T47D (cell line): ENCODE measurements around a stretch of chr11.

GRCh38 chr11:70399205-70400302, 1.2 kb downstream of the CTTN start:
- RRBS: 6% methylated on average over 3 of the region's 46 CpGs

- RRBS: no CpG with 5 or more reads among the region's 12 CpGs
Measured at GRCh38 chr11:70409489-70410039, 11.2 kb downstream of the CTTN start.

DNA sequence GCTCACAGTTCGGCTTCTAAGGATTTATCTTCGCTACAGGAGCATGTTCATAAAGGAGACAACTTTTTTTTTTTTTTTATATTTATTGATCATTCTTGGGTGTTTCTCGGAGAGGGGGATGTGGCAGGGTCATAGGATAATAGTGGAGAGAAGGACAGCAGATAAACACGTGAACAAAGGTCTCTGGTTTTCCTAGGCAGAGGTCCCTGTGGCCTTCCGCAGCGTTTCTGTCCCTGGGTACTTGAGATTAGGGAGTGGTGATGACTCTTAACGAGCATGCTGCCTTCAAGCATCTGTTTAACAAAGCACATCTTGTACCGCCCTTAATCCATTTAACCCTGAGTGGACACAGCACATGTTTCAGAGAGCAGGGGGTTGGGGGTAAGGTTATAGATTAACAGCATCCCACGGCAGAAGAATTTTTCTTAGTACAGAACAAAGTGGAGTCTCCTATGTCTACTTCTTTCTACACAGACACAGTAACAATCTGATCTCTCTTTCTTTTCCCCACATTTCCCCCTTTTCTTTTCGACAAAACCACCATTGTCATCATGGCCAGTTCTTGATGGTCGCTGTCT, 58.0 kb downstream of the CTTN start:
- RRBS: no CpG with 5 or more reads among the region's 11 CpGs

DNA sequence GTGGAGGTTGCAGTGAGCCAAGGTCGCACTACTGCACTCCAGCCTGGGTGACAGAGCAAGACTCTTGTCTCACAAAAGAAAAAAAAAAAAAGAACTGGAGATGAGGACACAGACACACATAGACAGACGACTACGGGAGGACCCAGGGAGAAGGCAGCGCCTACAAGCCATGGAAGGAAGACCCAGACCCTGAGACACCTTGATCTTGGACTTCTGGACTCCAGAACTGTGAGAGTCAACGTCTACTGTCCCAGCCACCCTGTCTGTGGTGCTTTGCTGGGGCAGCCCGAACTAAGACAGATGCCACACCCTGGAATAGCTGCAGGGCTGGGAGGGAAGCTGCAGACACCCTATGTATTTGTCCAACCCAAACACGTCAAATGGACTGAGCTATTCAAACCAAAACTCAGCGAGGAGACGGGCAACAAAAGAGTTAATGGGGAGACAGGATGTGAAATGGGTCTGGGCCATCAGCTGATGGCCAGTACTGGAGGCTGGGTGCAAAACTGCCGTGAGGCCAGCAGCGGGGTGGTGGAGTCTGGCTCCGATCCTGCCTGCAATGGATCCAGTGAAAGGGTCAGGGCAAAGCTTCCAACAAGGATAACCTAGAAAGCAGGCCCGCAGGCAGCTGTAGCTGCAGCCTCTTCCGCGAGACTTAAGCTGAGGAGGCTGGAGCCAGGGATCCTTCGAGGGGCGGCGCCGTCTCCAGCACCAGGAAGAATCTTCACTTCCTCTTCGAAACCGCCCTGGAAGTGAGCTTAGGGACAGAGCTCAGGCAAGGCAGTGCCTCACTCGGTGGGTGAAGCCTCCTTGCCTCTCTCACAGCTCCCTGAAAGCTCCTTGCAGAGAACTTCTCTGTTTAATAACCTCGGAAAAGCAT, 169.5 kb downstream of the CTTN start:
- RRBS: no CpG with 5 or more reads among the region's 23 CpGs

GRCh38 chr11:71250378-71250886, 1.9 kb downstream of the SHANK2 start:
- RRBS: 3% methylated on average over 7 of the region's 18 CpGs

- RRBS: no CpG with 5 or more reads among the region's 15 CpGs
Measured at GRCh38 chr11:71299344-71299741, 47.0 kb upstream of the SHANK2 start.

- RRBS: no CpG with 5 or more reads among the region's 13 CpGs
Measured at GRCh38 chr11:71429024-71429632, 19.1 kb downstream of the DHCR7 start.

- RRBS: under 1% methylated on average over 10 of the region's 41 CpGs
Measured at GRCh38 chr11:71447109-71448252, 712 bp downstream of the DHCR7 start.

DNA sequence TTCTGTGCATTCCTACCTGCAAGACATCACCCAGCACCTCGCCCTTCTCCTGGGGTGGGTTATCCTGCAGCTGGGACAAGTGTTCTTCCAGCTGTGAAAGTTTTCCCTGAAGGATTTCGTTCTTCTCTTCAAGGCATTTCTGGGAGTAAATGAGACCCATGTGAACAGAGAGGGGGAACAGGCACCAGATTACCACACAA, 17.6 kb downstream of the IL18BP start:
- RRBS: no CpG with 5 or more reads among the region's 2 CpGs

DNA sequence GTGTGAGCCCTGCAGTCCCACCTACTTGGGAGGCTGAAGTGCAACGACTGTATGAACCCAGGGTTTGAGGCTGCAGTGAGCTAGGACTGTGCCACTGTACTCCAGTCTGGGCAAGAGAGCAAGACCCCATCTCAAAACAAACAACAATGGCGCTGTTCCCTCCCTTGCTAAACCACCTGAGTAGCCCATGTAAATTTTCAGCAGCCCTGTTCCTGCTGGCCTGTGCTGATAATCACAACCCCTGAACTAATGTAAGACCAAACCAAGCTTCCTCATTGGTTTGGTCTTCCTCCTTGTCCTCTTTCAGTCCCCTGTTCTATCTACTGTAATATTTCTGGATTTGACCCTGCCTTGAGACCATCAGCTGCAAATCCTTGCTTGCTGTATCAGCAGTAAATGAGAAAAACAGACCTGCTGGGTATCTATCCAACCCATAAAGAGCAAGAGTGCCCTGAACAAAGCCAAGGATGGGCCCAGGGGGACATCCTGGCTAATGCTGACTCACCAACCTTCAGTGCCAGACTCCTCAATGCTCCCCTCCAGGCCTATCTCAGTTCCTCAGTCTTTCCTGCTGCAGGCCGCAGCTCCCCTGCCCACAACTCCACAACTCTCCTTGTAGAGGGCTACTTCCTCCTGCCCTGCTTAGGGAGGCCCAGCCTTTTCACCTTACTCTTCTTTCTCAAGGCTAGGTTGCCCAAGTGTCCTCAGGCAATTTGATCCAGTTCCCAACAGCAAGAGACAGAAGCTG, 2.8 kb downstream of the LAMTOR1 start:
- RRBS: no CpG with 5 or more reads among the region's 3 CpGs

GRCh38 chr11:72217746-72218264, 1.2 kb downstream of the FOLR2 start:
- RRBS: no CpG with 5 or more reads among the region's 3 CpGs

DNA sequence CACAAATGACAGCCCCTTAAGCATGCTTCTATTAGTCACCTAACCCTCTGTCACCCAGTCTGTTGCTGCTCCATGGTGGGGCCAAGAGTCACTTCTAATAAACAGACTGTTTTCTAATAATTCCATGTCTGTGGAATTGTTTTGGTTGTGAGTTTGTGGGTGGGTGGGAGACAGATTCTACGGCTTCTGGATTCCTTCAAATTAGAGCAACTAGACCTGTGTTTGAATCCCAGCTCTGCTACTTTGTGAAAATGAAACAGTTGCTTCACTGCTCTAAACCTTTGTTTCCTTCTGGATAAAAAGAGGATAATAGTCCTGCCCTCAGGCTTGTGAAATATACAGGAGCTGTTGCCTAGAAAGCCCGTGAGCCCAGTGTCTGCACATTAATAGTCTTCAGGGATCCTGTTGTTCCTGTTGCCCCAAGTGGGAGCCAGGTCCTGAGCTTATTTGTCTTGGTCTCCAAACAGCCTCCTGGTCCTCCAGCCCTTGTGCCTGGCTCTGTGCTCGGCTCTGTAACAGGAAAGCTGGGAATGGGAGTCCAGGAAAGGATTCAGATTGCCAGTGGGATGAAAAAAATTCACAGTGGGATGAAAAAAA, 2.6 kb upstream of the INPPL1 start:
- RRBS: no CpG with 5 or more reads among the region's 3 CpGs

DNA sequence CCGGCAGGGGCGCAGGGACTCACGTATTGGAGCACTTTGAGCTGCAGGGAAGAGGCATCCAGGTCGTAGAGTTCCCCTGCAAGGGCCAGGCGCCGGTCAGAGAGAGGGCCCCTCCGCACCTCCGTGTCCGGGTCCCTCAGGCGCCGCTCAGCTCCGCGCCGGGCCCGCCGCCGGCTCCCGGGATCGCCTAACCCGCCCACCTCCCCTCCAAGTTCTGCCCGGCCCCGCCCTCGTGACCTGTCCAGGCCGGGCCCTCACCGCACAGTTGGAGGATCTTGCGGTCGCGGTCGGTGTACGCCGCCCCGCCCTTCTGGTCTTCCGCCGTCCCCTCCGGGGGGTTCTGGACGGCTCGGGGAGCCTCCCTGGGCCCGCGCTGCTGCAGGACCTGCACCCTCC, 84.1 kb downstream of the PDE2A start:
- RRBS: 38% methylated on average over 14 of the region's 39 CpGs

- RRBS: no CpG with 5 or more reads among the region's 12 CpGs
Measured at GRCh38 chr11:72606003-72606804, 68.0 kb downstream of the PDE2A start.

GRCh38 chr11:72696884-72697248, 22.6 kb upstream of the PDE2A start:
- RRBS: no CpG with 5 or more reads among the region's 23 CpGs

DNA sequence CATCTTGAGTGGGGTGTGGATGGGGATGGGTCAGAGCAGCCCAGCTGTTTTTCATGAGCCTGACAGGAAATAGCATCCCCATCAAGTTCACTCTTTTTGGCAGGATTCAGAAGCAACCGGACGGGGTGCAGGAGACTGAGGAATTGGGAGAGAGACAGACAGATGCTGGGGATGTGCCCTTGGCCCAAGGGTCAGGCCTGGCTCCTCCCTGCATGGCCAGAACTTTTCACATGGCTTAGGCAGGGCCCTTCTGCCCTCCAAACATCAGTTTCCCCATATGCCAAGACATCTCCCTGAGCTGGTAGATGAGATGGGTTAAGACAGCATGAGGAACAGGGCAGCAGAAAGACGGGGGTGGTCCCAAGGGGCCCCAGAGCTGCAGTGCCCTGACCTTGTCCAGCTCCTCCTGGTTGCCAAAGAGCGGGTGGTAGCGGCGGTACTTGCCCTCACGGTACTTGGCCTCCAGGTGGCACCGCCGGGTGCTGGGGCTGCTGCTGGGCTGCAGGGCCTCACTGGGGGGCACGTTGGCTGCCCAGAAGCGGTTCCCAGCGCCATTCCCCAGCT, 29.6 kb upstream of the PDE2A start:
- RRBS: no CpG with 5 or more reads among the region's 12 CpGs

GRCh38 chr11:72737650-72738763, 14.2 kb downstream of the ARAP1 start:
- RRBS: no CpG with 5 or more reads among the region's 13 CpGs

- RRBS: no CpG with 5 or more reads among the region's 7 CpGs
Measured at GRCh38 chr11:72778705-72779537, 14.9 kb downstream of the STARD10 start.

DNA sequence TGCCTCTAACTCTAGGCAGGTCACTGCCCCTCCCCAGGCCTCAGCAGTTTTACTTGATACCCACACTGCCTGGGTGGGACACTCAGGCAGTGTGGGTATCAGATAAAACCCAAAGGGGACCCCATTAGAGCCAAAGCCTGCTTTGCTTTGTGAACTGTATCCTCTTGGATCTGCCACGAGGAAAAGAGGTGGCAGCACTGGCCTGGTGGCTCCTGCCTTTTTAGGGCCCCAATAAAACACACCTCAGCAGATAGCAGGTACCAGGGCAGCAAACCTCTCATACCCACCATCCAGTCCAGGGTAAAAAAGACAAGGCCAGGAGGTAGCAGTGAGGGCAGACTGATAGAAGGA, 10.4 kb downstream of the STARD10 start:
- RRBS: no CpG with 5 or more reads among the region's 1 CpG